SK-N-DZ (cell line): ENCODE measurements around the gene NDUFV2.

RAMPAGE:
- cytosol, long total RNA = no peak
- nucleus, long total RNA = no peak
These were observed 11.9 kb downstream of the MTCL1 start for GRCh38 chr18:8717238-8717616.

DNA sequence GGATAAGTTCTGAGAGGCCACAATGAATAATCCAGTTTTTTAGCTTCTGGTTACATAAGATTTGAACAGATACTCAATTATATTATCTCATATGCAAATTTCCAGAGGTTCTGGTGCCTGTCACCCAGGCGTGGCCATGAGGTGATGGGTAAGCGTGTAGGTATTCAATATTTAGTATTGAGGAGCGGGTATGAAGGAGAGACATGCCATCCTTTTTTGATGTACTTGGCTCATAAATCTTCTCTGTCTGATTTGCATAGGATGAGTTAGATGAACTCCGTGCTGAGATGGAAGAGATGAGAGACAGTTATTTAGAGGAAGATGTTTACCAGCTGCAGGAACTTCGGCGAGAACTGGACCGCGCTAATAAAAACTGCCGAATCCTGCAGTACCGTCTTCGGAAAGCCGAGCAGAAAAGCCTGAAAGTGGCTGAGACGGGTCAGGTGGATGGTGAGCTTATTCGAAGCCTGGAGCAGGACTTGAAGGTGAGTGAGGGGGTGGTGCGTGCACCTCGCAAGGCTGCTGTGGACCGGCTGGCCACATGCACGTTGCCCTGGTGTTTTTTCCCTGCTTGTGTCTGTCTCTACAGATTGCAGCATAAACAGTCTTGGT lies 12.9 kb downstream of the MTCL1 start:
RAMPAGE:
- cytosol, long total RNA = no peak
- nucleus, long total RNA = no peak

GRCh38 chr18:8730517-8730772 lies 25.1 kb downstream of the MTCL1 start:
RAMPAGE:
- cytosol, long total RNA = no peak
- nucleus, long total RNA = no peak

DNA sequence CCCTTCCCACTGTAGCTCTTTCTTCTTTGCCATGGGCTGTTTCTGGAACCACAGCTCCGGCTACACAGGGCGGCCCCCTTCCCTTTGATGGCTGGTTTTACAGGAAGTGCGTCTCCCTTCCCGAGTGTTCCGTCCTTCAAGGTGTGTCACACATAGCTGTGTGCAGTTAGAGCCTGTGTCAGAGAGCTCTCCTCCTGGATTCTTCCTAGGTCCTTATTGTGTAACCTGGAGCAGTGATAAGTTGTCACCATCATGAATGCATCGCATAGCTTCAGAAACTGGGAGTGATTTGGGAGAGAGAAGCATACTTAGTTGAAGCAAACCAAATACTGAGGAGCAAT lies 81.5 kb downstream of the MTCL1 start:
RAMPAGE:
- cytosol, long total RNA = no peak
- nucleus, long total RNA = no peak

DNA sequence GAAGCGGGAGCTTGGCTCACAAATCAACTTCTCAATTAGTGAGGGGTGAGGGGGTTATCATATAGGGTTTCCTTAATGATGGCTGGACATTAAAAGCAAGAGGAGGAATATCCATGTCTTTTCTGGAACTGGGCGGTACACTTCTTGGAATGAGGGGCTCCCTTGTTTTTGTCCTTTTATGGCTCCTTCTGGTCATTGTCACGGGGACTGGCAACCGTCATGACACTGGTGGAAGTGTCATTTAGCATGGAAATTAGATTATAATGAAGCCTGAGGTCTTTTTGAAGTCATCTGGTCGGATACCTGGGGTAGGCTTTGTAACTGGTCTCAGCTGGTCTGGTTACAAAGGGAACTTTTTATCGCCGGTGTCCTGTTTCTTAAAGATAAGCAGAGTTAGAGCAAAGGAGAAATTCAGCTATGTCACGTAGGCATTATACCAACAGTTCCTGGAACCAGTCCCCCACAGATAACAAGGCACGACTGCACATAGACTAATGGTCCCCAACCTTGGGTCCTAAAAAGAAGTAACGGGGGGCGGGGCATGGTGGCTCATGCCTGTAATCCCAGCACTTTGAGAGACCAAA lies 93.6 kb upstream of the NDUFV2 start:
RAMPAGE:
- cytosol, long total RNA = no peak
- nucleus, long total RNA = no peak

DNA sequence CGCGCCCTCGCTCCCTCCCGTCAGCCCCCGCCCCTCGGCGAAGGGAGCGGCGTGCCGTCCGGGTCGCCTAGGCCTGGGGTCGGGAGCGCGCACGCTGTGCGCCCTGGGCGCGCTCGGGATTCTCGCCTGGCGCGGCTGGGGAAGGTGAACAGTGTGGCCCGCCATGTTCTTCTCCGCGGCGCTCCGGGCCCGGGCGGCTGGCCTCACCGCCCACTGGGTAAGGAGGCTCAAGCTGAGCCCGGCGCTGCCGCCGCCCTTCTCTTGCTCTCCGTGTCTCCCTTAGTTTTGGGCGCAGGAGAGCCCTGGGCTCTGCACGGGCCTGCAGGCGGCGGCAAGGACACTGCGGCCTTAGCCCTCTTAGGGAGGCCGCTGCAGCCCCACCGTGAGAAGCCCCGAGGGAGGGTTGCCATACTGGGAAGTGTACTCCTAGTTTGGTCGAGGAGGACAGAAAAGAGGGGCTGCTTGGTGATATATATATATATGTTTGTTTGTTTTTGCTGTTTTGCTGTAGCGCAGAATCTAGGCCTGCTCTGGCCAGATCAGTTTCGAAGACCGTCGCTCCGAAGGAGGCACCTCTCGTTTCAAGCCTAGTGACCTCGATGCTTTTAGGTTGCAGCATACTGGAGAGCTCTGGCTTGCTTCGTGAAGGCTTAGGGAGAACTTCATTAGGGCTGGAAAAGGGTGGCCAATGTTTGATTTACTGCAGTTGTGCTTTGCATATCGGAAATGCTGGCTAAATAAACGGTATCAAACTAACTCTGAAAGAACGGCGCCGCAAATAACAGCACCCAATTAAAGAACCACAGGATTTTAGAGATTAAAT lies at the start of gene NDUFV2:
TSS of gene NDUFV2 (plus strand) at position 119 of the 823 bp plus-strand sequence.
RAMPAGE:
- cytosol, long total RNA = start-site peak on the plus strand centred at position 123 of the sequence, 95 bp wide, 5,278 and 8,353 reads in 2 replicates
- nucleus, long total RNA = start-site peak on the plus strand centred at position 126 of the sequence, 88 bp wide, 2,321 and 711 reads in 2 replicates

DNA sequence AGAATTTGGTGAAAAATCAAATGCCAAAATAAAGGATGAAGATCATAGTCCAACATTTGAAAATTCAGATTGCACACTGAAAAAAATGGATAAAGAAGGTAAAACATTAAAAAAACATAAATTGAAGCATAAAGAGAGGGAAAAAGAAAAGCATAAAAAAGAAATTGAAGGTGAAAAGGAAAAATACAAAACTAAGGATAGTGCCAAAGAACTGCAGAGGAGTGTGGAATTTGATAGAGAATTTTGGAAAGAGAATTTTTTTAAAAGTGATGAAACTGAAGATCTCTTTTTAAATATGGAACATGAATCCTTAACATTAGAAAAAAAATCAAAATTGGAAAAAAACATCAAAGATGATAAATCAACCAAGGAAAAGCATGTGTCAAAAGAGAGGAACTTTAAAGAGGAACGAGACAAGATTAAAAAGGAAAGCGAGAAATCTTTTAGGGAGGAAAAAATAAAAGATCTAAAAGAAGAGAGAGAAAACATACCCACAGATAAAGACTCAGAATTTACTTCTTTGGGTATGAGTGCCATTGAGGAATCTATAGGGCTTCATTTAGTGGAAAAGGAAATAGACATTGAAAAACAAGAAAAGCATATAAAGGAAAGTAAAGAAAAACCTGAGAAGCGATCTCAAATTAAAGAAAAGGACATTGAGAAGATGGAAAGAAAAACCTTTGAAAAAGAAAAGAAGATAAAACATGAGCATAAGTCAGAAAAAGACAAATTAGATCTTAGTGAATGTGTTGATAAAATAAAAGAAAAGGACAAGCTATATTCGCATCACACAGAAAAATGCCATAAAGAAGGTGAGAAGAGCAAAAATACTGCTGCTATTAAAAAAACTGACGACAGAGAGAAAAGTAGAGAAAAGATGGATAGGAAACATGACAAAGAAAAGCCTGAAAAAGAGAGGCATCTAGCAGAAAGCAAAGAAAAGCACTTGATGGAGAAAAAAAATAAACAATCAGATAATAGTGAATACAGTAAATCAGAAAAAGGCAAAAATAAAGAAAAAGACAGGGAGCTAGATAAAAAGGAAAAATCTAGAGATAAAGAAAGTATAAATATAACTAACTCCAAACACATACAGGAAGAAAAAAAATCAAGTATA lies 79.1 kb upstream of the TWSG1 start:
RAMPAGE:
- cytosol, long total RNA = no peak
- nucleus, long total RNA = no peak

RAMPAGE:
- cytosol, long total RNA = no peak
- nucleus, long total RNA = no peak
These were observed 28.3 kb downstream of the TWSG1 start for GRCh38 chr18:9362811-9363349.

DNA sequence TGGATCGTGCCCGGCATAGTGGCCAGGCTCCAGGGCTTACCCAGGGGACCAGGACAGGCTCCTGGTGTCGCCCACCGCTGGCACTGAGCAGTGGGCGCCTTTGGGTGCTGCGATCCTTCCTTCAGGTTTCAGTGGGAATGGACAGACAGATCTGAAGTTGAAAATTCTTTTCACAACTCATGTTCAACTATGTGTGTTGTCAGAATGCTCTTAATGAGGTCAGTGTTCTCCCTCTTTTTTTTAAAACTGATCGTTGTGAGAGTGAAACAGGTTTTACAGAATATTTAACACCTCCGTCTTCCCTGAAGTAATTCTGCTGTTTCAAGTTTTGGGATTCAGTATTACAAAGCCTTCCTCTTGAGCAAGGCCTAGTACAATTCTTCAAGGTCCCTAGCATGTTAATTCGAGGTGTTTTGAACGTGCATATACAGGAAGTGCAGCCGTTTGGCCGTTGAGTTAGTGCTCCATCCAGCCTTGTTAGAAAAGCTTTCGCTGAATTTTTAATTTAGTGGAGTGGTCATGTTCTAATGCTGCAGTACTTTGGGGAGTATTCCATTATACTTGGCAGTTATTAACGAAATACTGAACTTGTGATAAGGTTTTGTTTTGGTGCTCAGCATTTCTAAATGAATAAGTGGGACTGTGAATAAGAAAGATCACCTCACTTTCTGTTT lies 893 bp downstream of the RALBP1 start:
RAMPAGE:
- cytosol, long total RNA = no peak
- nucleus, long total RNA = no peak

DNA sequence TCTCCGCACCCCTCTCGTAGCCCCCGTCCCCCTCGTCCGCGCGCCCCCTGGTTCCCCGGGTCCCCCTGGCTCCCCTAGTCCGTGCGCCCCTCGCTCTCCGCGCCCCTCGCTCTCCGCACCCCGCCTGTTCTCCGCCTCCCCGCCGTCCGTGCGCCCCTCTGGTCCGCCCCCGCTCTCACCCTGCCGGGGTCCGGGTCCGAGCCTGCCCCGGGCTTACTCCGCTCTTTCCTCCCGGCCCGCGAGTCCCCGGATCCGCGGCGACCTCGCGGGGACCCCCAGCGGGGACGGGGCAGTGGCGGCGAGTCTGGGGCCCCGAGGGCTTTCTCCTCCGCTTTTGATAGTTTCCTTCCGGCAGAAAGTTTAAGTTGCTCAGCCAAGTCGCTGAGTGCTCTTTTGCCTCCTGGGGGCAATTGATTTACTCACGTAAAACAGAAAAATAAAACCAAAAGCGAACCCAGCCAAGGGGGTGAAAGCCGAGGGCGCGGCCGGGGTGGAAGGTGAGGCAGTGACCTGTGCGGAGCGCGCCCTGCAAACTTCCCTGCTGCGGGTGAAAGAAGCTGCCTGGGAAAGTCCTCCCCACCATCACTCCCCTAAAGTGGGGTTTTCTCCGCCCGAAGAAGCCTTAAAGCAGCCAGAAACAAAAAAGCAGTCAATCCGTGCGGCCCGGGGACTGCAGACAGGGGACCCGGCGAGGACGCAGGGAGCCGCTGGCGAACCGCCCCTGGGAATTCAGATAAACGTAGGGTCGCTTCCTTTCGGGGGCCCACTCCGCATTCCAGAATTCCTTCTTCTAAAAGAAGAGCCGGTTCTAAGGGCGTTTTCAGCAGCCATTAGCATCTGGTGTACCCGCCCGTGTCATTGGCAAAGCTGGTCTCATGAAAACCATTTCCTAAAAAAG lies 692 bp downstream of the RAB31 start:
RAMPAGE:
- cytosol, long total RNA = no peak
- nucleus, long total RNA = no peak

DNA sequence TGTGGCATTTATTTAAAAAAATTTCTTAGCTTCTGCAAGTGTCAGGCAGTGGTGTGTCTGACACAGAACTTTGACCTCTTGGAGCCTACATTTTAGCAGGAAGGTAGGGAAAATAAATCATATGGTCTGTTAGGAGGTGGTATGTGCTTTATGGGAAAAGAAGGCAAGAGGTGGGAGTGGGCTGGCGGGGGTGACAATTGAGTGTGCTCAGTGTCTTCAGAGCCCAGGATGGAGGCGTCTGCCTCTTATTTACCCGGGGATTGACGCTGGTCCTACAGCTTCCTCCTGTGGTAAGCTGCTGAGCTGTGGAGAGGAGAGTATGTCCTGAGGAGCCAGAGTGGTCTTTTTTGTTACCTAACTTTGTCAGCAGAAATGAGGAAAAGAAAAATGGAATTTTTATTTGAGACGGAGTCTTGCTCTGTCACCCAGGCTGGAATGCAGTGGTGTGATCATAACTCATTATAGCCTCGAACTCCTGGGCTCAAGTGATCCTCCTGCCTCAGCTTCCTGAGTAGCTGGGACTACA lies 8.3 kb downstream of the RAB31 start:
RAMPAGE:
- cytosol, long total RNA = no peak
- nucleus, long total RNA = no peak

GRCh38 chr18:9720127-9721036 lies 12.3 kb downstream of the RAB31 start:
RAMPAGE:
- cytosol, long total RNA = no peak
- nucleus, long total RNA = no peak

DNA sequence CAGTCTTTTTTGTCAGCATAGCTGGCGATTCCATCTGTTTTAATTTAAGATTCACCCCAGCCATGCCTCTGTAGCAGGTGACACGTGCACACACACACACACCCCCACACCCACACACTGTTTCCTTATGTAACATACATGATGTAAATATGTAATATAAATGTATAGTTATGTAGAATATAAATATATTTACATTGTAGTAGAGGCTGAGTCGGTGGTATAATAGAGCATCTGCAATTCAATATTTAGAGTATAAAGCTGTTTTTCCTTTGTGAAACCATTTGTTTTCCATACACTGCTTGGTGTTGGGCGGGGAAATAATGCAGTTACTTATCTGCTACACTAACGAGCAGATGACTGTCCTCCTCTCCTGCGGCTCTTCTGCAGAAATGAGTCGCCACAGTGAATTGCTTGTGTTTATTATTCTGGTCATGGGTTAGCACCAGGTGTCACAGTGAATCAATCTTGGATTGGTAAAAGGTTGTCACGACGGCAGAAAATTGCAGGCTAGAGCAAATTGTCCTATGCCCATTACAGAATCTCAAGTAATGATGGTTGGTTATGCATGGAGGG lies 29.2 kb downstream of the RAB31 start:
RAMPAGE:
- cytosol, long total RNA = no peak
- nucleus, long total RNA = no peak

GRCh38 chr18:9771941-9772266 lies 63.8 kb downstream of the RAB31 start:
RAMPAGE:
- cytosol, long total RNA = no peak
- nucleus, long total RNA = no peak

RAMPAGE:
- cytosol, long total RNA = no peak
- nucleus, long total RNA = no peak
These were observed 60.8 kb upstream of the TXNDC2 start for GRCh38 chr18:9824873-9825480.

GRCh38 chr18:9869692-9870340 lies 16.0 kb upstream of the TXNDC2 start:
RAMPAGE:
- cytosol, long total RNA = no peak
- nucleus, long total RNA = no peak

RAMPAGE:
- cytosol, long total RNA = no peak
- nucleus, long total RNA = no peak
These were observed 932 bp downstream of the VAPA start for GRCh38 chr18:9914428-9915468.

GRCh38 chr18:9925281-9926213 lies 11.7 kb downstream of the VAPA start:
RAMPAGE:
- cytosol, long total RNA = no peak
- nucleus, long total RNA = no peak

DNA sequence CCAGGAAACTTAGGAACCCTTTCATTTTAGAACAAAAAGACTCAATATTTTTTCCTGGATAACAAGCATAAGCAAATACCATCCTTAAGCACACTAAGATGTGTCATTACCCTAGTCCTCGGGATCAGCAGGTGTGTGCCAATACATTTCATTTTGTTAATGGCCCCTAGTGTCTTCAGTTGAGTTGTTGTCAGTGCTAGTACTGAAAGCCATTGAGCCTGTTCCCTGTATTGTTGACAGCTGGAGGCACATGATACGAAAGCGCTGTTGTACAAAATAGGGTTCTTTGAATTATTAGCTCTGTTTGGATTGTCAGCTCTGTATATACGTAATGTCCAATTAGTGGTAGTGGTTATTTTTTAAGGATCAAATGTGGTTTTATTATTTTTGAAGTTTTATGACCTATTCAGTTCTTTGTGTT lies 29.5 kb downstream of the VAPA start:
RAMPAGE:
- cytosol, long total RNA = no peak
- nucleus, long total RNA = no peak

DNA sequence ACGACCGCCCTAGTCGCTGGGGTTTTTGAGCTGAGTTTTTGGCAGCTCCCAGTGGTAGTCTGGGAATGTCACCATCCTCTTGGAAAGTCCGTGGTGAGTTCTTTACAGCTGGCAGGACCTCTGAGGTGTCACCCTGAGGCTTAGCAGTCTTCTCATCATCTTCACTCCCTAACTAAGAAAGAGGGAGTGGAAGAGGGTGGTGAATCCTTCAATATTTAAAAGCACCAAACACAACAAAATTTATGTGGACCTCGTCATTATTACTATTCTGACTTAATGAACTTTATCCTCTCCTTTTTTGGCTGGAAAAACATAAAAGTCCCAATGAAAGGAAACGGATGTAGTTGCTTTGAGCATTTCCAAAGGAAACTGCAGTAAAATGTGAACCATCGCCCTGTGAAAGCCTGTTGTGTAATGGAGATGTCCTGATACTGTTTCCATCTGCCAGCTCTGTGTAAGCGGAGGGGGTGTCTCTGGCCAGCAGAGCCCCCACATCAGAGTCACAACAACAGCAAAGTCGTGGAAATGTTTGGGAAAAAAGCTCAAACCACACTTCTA lies 78.7 kb downstream of the VAPA start:
RAMPAGE:
- cytosol, long total RNA = no peak
- nucleus, long total RNA = no peak